Neural cell (in vitro differentiated cells): Measurements from ENCODE around the genes CPNE7 and ZNF276.

- RAMPAGE, long total RNA = no peak
Observed at GRCh38 chr16:89175980-89176538, 4.5 kb downstream of the CDH15 start.

DNA sequence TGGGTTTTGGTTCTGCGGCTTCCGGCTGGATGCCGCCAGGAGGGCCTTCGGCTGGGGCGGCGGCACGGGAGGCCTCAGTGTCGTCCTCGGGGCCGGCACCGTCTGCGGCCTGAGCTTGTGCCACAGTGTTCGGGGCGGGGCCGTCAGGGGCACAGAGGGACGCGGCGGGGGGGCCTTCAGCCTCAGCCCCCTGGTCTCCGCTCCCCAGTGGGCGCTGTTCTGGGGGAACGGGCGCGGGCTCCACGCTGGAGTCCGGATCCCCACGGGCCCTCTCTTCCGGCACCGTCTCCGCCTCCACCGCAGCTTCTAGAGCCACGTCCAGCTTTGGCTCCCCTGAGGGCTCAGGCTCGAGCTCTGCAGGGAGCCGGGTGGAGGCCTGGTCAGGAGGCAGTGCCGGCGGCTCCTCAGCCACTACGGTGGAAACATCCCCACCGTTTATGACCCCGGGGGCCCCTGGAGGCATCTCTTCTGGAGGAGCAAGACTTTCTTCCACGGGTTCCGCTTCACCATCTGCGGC is 62.1 kb downstream of the ZNF778 start:
- RAMPAGE, long total RNA = no peak

- RAMPAGE, long total RNA = no peak
Observed at GRCh38 chr16:89284261-89285075, 67.0 kb downstream of the ZNF778 start.

GRCh38 chr16:89316792-89317447 is 99.4 kb downstream of the ZNF778 start:
- RAMPAGE, long total RNA = no peak

DNA sequence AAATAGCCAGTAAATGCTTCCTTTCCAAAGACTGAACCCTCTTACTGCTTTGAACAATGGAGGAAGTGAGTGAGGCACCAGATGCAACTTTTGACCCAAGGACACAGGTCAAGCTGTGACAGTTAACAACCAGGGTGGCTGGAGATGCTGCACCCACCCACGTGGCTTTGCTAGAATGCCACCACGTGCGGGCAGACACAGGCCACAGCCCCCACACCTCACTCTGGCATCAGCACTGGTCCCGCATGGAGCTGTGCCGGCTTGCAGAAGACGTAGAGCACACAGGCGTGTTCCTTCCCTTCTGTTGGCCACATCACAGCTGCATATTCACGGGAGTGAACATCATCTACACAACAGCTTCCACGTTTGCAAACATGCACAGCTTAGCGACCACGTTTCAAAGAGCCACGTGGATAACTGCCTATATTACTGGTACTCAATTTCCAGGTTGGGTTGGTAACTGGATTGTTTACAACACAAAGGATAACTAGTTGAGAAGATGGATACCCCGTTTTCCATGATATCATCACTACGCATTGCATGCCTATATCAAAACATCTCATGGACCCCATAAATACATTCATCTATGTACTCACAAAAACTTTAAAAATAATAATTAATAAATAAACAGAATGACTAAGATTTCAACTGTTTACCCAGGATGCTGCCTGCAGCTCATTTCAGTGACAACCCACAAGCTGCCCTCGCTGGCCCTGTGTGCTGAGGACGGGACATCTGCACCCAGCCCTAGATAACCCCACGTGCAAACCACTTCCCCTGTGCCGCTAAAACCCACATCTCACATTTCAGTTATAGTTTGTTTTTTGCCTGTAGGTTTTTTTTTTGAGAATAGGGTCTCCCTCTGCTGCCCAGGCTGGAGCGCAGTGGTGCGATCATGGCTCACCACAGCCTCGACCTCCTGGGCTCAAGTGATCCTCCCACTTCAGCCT is 132.1 kb downstream of the ANKRD11 start:
- RAMPAGE, long total RNA = no peak

DNA sequence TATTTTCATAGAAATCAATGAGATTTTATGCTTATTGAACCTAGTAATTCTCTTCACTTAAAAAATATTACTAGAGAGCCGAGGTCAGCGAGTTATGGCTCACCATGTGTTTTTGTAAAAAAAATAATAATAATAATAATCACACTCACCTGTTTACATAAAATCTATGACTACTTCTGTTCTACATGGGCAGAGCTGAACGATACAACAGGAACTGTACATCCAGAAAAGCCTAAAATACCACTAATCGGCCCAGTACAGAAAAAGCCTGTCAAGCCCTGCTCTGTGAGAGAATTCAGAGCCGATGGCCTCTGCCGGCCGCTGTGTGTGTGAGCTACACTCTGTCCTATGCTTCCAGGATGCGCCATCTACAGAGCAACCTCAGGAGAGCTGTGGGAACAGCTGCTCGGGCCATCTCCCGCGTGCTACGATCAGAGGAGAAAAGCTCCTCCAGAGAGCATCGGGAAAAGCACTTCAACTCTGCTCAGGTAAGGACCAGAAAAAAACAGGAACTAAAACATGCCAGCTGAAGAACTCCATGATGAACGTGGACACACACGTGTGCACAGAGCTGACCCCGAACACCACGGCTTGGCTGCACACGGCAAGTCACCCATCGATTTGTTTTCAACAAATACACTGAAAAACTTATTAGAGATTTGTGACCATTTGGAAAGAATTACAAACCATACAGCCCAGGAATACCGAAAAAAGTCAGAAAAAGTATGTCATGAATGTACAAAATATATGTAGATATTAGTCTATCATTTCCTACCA is 116.0 kb downstream of the ANKRD11 start:
- RAMPAGE, long total RNA = no peak

DNA sequence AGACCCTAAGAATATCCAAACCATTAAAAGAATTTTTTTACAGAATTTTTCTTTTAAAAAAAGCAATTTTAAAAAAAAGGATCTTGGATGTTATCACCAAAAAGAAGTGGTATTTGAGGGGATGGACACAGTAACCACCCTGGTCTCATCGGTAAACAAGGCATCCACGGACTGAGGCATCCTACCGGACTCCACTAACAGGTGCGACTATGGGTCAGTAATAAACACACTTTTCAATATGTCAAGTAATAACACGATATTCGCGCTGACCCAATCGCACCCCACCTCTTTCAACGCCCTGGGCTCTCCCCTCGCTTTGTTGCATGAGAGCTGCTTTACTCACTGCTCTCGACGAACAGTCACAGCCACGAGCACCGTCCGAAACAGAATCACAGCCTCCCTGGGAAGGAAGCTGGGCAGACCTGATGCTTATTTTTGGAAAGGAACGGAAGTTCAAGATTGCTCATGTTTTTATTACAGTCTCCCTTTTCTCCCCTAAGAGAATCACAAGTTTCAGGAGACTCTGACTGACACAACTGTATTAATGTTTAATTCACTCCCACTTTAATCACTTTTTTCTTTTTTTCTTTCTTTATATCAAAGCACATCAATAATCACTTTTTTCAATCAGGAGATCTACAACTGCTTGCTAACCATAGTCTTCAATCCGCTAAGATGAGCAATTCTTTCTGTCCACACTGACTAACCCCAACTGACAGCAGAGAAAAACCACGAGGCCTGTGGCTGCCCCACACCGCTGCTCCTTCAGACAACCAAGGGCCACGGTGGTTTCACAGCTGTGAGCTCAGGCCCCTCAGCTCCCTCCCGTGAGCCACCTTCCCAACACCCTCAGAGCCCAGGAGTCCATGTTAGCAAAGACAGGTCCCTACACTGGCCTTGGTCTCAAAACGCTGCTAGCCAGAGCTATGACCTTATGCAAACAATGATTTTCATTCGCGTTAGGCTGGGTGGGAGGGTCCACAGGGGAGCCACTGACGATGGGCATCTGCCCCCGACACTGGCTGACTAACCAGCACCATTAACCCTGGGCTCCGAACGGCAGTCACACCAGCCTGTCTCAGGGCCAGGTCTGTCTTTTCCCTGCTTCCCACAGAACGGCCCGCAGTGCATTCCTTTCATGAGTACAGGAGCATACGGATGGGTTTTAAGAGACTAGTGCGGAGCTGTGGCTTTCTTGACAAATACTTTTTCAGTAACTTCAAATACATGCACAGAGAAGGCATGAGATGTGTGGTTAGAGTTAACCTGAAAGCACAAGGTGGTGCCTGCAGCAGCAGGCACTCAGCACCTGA is 67.6 kb downstream of the ANKRD11 start:
- RAMPAGE, long total RNA = no peak

GRCh38 chr16:89438939-89439276 is 51.5 kb downstream of the ANKRD11 start:
- RAMPAGE, long total RNA = no peak

GRCh38 chr16:89460595-89461199 is 29.7 kb downstream of the ANKRD11 start:
- RAMPAGE, long total RNA = no peak

DNA sequence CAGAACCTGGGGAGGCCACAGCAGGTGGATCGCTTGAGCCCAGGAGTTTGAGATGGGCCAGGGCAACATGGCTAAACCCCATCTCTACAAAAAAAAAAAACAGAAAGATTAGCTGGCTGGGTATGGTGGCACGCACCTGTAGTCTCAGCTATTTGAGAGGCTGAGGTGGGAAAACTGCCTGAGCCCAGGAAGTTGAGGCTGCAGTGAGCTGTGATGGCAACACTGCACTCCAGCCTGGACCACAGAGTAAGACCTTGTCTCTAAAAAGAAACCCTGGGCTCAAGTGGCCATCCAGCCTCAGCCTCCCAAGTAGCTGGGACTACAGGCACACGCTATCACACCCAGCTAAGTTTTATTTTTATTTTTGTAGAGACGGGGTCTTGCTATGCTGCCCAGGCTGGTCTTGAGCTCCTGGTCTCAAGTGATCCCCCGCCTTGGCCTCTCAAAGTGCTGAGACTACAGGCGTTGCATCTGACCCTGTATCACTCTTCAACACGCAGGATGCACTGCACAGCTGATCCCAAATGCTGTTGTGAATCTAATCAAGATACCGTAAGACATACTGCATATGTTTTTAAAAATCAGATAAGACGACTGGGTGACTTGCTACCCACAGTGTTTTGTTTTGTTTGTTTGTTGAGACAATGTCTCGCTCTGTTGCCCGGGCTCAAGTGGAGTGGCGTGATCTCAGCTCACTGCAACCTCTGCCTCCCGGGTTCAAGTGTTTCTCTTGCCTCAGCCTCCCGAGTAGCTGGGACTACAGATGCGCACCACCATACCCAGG is 23.0 kb downstream of the ANKRD11 start:
- RAMPAGE, long total RNA = no peak

DNA sequence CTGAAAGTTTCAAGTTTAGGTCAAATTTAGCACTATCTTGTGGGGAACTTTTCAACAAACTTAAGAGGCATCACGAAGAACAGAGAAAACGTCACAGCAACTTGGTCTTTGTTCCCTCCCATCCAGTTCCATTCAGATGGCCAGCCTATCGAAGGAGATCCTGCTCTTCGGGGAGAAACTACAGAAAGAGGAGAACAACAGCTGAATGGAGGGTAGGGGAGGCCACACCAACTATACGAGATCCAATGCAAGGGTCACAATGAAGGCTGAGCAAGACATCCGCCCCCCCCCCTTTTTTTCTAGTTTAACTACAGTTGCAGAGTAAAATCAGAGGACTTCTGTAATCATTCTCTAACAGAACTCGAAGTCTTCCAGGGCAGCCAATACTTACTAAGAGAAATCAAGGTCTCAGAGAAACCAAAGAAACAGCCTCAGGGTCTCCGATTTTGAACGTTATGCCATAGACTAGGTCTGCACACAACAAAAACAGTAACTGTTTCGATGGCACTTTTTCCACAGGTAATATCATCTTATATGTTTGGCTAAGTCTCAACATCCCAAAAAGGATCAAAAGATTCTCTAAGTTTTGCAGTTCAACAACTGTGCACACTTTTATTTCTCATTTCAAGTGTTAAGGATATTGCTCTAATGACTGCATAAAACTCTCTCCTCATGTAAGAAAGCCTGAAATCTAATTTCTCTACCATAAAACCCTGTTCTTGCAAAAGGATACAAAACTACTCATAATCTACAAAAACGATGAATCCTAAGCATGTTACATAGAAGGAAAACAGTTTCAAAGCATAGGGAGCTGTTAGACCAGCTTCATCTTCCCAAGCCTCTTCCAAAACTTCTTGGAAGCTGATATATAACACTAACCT is 2.0 kb downstream of the ANKRD11 start:
- RAMPAGE, long total RNA = no peak

GRCh38 chr16:89565583-89566370 is 5.3 kb downstream of the RPL13 start:
- RAMPAGE, long total RNA = no peak

DNA sequence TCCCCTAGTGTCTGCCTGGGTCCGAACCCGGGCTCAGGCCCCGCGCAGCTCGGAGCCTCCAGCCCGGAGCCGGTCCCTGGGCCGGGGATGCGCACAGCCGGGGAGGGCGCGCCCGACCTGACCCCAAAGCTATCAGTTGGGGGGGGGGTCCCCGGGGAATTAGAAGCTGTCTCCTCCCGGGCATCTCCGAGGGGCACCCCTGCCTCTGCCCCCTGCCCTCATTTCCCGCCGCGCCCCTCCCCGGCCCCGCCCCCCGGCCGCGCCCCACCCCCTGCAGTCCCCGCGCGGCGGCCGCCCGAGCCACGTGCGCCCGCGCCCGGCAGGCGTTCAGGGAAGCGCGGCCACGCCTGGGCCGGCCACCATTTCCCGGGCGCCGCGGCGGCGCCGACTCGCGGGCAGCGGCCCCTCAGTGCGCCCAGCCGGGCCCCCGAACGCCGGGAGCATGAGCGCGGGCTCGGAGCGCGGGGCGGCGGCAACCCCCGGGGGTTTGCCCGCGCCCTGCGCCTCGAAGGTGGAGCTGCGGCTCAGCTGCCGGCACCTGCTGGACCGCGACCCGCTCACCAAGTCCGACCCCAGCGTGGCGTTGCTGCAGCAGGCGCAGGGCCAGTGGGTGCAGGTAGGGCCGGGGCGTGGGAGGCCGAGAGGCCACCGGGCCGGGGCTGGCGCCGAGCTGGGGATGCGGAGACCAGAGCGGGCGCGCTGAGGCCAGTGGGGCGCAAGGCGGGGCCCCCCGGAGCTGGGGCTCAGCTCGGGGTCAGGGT is at the start of gene CPNE7:
CPNE7 (plus strand) TSS at position 303 of the 761 bp plus-strand sequence.
- RAMPAGE, long total RNA = no peak

DNA sequence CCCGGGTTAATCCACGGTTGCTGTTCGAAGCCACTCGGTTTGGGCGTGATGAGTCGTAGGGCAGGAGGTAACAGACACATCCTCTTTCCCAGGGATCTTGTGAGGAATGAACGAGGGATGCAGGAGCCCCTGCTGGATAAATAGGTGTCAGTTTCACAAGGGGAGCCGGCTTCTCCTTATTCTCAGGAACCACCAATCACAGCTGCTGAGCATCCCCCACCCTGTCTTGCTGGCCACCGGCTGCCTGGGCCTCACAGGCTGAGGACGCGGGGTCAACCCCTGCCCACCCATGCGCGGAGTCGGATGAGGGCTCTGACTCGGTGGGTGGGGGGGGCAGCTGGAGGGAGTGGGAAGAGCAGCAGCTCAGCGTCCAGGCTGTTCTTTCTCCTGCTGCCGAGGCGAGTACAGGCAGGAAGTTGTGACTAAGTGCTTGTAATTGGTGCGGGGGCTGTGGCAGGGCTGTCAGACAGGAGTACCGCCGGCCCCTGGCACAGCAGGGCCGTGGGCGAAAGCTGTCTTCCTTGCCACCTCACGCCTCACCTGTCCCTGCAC is 11.2 kb upstream of the DPEP1 start:
- RAMPAGE, long total RNA = no peak

DNA sequence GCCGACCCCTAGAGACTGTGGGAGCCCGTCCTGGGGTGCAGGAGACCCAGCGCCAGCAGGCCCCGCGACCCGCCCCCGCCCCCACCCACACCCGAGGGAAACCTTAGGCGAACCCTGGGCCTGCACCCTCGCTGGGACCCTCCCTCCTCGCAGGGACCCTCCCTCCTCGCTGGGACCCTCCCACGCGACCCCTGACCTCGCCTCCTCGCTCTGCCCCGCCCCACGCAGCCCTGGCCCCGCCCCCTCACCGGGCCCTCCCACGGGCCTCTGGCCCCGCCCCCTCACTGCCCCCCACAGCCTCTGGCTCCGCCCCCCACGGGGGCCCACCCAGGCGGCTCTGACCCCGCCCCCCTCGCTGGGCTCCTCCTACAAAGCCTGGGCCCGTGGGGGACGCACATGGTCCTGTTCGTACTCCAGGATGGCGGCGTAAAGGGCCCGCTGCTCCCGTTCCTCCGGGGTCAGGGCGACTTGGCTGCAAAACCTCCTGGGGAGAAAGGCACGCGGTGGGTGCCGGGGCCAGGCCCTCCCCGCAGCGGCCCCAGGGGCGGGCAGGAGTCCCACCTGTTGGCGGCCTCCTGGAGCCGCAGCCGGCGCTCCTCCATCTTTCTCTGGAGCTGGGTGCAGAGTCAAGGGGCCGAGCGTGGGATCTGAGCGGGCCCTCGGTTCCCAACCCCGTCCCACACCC is 9.1 kb downstream of the VPS9D1 start:
- RAMPAGE, long total RNA = no peak

DNA sequence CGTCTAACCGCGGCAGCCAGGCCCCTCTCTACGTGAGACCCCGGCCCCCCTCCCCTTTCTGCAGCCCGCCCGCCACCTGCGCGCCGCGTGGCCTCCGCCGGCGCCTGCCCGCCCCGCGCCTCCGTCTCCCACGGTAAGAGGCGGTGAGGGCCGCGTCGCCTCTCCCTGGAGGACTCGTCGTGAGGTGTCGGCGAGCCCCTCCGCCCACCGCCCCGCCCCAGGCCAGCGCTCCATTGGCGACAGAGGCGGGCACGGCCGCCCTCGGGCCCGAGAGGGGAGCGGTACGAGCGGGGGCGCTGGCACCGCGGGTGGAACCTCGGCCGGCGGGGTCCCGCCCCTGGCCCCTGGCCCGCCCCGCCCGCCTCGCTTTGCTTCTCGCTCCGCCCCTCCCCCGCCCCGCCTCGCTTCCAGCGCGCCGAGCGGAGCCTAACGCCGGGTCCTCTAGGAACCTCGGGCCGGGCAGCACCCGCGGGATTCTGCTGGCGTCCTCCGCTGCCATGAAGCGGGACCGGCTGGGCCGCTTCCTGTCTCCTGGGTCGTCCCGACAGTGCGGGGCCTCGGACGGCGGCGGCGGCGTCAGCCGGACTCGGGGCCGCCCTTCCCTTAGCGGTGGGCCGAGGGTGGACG is at the start of gene ZNF276:
ZNF276 (plus strand) TSS at position 394 of the 627 bp plus-strand sequence.
- RAMPAGE, long total RNA = no peak

- RAMPAGE, long total RNA = no peak
Observed at GRCh38 chr16:89724077-89724822, 2.9 kb downstream of the ZNF276 start.

- RAMPAGE, long total RNA = no peak
Observed at GRCh38 chr16:89733467-89734181, 12.3 kb downstream of the ZNF276 start.

- RAMPAGE, long total RNA = no peak
Observed at GRCh38 chr16:89842814-89843274, 14.6 kb downstream of the SPIRE2 start.

DNA sequence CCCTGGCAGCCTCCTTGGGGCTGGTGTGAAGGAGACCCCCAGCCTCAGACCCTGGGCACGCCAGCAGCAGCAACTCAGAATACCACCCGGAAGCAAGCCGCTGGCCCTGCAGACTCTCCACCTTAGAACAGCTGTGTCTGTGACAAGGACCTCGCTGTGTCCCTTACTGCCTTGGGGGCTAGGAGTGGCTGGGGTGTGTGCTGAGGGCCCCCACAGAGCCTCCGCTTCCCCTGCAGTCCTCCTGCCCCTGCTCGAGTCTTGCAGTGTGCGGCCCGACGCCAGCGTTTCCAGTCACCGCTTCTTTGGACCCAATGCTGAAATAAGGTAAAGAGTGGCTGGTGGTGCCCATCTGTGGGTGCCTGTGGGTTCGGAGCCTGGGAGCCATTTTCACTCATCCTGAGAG is 14.8 kb upstream of the MC1R start:
- RAMPAGE, long total RNA = no peak